Esophagus muscularis mucosa (tissue), 4 donors: ENCODE measurements around a stretch of chr10.

GRCh38 chr10:97737267-97738235 is 623 bp downstream of the ZFYVE27 start:
- PRO-cap = bidirectional peak, plus-strand start at chr10:97737769, minus-strand start at chr10:97737697
- RAMPAGE, long total RNA, 4 experiments = no peak in any of the 4 experiments

GRCh38 chr10:98243805-98244466 is 24.1 kb downstream of the LOXL4 start:
- PRO-cap = no peak
- RAMPAGE, long total RNA, 4 experiments = no peak in any of the 4 experiments

DNA sequence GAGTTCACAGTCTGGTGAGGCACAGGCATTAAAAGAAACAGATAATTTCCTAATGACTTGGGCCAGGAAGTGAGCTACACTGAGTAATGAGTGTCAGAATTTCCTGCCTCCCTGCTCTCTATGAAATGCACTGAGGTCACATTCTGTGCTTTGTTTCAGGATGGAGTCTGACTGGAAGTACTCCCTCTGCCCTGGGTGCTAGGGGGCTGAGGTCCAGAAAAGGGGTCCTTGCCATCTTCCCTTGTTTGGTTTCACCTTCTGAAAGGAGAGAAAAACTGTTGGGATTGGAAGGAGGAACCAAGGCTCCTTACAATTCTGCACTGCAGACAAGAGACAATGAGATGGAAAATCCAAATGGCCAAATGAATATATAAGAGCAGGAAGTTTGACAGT is 48.8 kb upstream of the LOXL4 start:
- PRO-cap = unidirectional peak, plus-strand start at position 153 of the sequence
- RAMPAGE, long total RNA, 4 experiments = no peak in any of the 4 experiments

DNA sequence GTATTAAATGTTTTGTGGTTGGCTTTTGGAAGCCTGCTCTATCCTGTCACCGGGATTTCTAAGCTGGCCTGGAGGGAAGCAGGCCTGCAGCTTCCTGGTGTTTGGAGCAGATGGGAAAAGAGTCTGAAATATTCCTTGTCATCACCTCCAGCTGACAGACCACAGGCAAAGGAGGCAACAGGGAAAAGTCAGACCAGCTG is 120.6 kb upstream of the HPS1 start:
- PRO-cap = no peak
- RAMPAGE, long total RNA, 4 experiments = no peak in any of the 4 experiments

GRCh38 chr10:99523259-99523962 is 9.3 kb upstream of the NKX2-3 start:
- PRO-cap = no peak
- RAMPAGE, long total RNA, 4 experiments = no peak in any of the 4 experiments

GRCh38 chr10:99530416-99530667 is 2.4 kb upstream of the NKX2-3 start:
- PRO-cap = no peak
- RAMPAGE, long total RNA, 4 experiments = no peak in any of the 4 experiments

DNA sequence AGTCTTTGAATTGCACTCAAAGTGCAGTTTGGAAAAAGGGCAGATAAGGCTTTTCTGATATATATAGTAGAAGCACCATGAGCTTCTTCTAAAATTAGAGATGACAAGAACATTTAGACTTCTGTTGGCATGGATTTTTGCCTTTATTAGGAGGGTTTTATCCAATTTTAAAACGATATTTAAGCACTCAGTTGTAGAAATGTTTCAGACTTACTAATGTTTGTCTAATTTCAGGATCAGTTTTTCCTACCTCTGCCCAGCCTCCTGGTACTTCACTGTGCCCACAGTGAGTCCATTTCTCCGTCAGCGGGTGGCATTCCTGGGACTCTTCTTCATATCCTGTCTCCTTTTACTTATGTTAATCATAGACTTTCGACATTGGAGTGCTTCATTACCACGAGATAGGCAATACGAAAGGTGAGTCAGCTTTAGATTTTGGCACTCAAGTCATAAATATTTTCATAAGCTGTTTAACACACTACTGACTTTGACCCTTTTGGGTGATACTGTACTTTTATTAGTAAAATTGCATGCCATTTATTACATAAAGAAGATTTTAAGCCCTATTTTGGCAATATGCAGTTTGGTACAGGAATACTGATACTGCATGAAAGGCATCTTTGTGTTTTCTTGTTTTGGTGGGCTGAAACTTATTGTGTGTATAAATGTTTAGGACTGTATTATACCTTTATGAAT is 2.1 kb downstream of the ENTPD7 start:
- PRO-cap = no peak
- RAMPAGE, long total RNA, 4 experiments = no peak in any of the 4 experiments

- PRO-cap = no peak
- RAMPAGE, long total RNA, 4 experiments = no peak in any of the 4 experiments
These were observed 88.9 kb downstream of the DNMBP start for GRCh38 chr10:99920823-99921288.

GRCh38 chr10:99927433-99927701 is 82.4 kb downstream of the DNMBP start:
- PRO-cap = no peak
- RAMPAGE, long total RNA, 4 experiments = no peak in any of the 4 experiments

DNA sequence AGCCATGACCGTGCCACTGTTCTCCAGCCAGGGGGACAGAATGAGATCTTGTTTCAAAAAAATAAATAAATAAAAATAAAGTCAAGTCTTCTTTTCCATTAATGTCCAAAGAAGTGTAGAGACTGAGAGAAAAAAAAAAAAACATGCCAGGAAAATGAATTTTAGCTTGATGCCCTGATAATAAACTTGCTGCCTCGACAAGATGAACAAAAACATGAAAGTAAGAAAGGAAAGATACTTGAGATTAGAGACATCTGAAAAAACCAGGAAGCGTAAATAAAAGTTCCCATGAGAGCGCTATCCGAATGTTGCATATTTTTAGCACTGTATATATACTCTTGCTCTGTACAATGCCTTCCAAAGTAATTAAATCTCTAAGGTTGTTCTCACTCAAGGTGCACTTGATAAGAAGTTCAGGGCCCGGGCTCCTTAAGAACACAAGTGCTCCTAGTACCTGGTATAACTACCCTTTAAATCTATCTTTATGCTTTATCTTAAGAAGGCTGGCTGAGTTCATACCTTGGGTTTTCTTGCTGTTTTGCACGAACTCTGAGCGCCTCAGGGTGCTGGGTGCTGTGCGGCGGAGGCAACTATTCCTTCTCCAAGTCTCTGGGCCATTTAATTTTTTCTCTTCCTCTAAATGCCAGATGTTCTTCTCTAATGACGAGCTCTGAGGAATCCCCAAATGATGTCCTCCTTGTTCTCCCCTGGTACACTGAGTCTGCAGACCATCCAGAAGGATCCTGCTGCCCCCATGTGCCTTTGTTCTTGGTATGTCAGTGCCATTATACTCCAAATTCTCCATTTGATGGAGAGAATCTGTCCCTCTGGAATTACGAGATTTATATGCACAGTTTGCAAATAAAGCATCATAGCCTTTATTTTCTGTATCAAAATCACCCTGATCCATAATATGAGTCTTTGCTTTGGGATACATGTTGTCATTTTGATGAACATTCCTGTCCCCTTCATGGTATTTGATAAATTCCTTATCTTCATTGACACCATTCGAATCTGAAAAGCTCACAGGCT is 80.3 kb downstream of the DNMBP start:
- PRO-cap = no peak
- RAMPAGE, long total RNA, 4 experiments = no peak in any of the 4 experiments

- PRO-cap = no peak
- RAMPAGE, long total RNA, 4 experiments = no peak in any of the 4 experiments
These were observed 78.5 kb downstream of the DNMBP start for GRCh38 chr10:99931198-99931714.

DNA sequence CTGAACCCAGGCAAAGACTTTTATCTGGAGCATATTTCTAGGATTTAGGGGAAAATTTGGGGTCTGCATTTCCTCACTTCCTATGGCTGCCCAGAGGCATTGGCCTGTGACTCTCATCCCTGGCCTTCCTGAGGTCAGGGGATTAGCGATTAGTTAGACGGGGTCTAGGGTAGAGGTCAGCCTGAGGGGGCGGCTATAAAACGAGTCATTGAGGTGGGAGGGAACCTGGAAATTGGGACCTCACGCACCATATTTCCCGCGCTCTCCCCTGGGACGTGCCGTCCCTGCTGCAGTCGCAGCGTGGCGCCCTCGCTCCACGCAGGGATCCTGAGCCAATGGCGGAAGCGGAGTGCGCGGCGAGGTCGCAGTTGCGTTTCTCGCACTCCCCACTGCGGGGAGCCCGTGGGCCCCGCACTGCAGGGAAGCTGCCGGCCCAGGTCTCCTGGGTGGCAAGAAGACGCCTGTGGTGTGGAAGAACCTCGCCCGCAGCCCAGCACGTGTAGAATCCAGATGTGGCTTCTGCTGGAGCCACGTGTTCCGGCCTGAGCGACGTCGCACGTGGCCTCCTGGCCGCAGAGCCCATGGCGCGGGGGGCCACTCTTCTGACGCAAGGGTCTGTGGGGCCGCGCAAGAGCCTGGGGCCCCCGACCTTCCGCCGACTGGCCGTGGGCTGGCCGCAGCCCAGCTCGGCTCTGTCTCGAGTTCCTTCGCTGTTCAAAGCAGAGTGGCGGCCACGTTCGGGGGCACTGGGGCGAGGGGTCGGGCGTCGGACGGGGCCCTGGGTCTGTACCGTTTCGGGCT is 26.3 kb downstream of the HIF1AN start:
- PRO-cap = no peak
- RAMPAGE, long total RNA, 4 experiments = no peak in any of the 4 experiments

DNA sequence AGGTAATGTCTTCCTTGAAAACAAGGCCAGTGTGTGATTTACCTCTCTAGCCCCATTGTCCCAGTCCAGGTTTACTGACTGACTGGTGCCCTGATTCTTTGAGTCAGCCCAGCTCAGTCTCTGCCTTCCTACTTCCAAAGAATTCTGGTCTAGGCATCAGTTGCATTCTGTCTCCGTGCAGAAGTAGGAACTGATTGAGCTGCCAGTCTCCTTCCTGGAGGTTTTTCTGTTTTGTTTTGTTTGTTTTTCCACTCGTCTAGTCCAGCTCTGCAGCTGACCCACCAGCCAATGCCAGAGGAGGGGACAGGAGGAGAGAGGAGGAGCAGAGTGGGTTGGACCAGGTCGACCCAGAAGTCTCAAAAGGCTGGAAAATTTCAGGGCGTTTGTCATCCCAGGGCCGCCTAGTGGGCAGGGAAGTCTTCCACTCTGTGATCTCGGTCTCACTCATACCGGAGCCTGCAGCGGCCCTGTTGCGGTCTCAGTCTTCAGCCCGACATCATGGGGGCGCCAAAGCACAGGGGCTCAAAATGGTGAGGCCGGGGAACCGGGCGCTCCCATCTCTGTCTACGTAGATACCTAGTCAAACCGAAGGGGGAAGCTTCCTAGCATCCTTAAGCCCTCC is 16.5 kb upstream of the PAX2 start:
- PRO-cap = no peak
- RAMPAGE, long total RNA, 4 experiments = no peak in any of the 4 experiments

- PRO-cap = no peak
- RAMPAGE, long total RNA, 4 experiments = no peak in any of the 4 experiments
These were observed 10.0 kb upstream of the PAX2 start for GRCh38 chr10:100735124-100736069.

DNA sequence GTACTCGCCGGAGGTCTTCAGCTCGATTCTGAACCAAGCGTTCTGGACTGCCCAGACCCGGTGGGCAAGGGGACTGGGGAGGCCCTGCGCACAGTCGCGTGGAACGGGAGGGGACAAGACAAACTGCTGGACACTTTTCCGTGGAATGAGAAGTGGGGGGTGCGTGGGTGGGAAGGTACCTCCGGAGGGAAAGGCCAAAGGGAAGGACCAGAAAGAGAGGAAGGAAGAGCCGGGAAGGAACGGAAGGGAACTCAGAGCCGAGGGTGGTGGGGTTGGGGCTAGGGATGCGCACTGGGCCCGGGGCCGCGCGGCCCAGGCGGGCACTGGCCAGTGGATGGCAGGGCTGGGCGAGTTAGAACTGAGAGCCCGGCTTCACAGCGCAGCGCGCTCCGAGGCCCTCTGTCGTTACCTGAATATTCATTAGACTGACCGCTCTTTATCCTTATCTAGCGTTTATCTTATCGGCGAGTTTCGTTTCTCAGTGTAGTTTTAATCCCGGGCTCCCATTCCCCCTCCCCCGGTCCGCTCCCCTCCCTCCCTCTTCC is 522 bp upstream of the PAX2 start:
- PRO-cap = no peak
- RAMPAGE, long total RNA, 4 experiments = no peak in any of the 4 experiments

DNA sequence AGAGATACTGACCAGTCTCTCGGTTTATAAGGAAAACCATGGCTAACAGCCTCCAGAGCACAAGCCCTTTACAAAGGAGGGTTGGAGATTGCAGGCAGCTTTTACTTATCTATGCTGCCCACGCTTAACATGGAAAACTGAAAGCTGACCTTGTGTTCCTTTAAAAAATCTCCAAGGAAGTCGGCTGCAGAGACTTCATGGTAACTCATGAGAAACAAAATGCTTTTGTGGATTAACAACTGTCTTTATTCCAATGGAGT is 718 bp upstream of the SLF2 start:
- PRO-cap = no peak
- RAMPAGE, long total RNA, 4 experiments = no peak in any of the 4 experiments

DNA sequence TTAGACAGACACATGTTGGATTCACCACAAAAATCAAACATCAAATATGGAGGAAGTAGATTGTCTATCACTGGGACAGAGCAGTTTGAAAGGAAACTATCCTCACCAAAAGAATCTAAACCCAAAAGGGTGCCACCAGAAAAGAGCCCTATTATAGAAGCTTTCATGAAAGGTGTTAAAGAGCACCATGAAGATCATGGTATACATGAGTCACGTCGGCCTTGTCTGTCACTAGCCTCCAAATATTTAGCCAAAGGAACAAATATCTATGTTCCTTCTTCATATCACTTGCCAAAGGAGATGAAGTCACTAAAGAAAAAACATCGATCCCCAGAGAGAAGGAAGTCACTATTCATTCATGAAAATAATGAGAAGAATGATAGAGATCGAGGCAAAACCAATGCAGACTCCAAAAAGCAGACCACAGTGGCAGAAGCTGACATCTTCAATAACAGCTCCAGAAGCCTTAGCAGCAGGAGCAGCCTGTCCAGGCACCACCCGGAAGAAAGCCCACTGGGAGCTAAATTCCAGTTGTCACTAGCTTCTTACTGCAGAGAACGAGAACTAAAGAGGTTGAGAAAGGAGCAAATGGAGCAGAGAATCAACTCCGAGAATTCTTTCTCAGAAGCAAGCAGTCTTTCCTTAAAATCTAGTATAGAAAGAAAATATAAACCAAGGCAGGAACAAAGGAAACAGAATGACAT is 4.0 kb downstream of the SLF2 start:
- PRO-cap = no peak
- RAMPAGE, long total RNA, 4 experiments = no peak in any of the 4 experiments

DNA sequence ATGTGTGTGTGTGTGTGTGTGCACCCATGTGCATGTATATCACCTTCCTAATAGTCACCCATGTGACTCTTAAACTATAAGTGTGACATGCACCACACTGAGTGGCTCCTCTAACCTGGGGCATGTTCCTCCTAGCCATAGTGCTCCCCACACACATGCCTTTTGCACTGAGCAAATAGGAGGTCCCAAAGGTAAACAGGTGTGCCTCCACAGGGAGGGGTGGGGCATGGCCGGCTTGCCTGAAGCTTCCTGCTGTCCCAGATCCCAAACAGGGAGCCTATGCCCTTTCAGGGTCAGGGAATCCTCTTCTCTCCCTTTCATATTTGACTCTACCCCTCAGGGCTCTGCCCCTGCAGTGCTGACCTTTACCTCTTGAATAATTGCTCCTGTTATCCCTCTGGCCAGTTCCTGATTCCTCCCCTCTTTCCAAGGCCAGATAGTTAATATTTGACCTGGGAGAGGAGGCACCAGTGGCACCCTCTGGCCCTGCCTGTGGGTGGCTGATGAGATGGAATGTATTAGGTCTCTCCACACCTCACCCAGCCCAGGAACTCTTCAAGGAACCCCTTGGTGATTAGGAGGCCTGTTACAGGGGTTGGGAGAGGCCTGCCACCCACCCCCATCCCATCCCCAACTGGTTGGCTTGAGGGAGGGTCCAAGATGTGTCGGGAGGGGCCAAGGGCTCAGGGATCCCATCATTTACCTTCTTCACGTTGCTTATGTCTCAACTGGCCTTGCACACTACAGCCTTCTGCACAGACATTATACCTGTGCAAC is 2.0 kb downstream of the SEMA4G start:
- PRO-cap = no peak
- RAMPAGE, long total RNA, 4 experiments = no peak in any of the 4 experiments

DNA sequence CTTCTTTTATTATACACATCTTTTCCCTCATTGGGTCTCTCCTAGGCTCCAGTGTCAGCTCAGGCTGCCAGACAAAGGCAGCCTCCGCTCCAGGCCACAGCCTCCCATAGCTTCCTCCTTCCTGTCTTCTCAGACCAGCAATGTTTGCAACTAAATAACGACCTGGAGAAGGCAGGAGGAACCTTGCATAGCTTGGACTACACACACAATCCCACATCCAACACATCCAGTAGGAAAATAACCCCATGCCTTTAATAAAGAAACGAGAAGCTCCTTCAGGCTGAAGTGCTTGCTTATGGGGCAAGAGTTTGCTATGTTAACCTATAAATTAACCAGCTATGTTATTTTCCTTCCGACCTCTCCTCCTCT is 12.4 kb downstream of the SFXN3 start:
- PRO-cap = no peak
- RAMPAGE, long total RNA, 4 experiments = no peak in any of the 4 experiments

GRCh38 chr10:101052249-101052700 is 9.5 kb upstream of the KAZALD1 start:
- PRO-cap = no peak
- RAMPAGE, long total RNA, 4 experiments = no peak in any of the 4 experiments